Measurements from ENCODE around the genes ICE1, ADCY2 and TAS2R1.

GRCh38 chr5:4901859-4902401, 238.2 kb upstream of the ADAMTS16 start:
- RRBS, result no CpG with 5 or more reads among the region's 7 CpGs

DNA sequence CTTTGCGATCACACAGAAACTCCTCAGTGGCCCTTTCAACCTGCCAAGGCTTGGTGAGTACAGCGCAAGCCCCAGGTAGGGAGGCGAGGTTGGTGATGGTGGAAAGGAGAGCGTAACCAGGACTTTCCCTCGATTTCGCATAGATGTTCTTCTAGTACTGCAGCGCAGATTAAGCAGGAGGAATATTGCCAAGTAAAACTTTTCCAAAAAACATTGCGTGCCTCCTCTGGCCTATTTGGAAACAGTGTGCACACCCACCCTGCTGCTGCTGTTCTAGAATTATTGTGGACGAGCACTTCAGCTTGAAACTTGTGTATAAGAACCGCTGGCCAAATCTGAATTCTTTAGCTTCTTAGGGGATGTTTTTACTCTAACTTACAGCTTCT, 6.3 kb downstream of the ADAMTS16 start:
- RRBS, result no CpG with 5 or more reads among the region's 10 CpGs

DNA sequence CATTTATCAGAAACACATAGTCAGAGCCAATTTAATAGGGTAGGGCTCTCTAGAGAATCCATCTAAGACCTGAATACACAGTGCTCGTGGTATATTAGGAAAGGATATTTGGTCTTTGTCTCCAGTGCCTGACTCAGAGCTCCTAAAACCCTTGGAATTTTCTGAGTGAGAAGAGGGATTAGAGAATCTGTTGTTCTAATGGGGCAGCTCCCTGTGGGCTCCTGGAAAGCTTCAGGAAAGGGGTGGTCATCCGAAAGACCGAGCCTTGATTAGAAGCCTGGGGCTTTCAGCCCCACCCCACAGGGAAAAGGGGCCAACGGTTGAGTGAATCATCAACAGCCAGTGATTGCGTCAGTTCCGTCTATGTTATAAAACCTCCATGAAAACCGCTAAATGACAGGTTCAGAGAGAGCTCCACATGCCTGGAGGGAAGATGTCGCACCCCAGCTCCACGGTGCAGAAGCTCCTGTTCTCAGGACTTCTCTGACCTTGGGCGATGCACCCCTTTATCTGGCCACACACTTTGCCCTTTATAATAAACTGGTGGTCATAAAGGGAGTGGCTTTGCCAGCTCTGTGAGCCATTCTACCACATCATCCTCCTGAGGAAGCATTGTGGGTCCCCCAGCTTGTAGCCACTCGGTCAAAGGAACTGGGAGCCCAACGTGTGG, 71.1 kb upstream of the ICE1 start:
- RRBS, result no CpG with 5 or more reads among the region's 12 CpGs

GRCh38 chr5:5420988-5421578, 1.4 kb upstream of the ICE1 start:
- RRBS, result no CpG with 5 or more reads among the region's 14 CpGs

- RRBS, result 2% methylated on average over 28 of the region's 77 CpGs
Measured at GRCh38 chr5:5422513-5423288, at the start of gene ICE1. TSS of gene ICE1 (plus strand) at chr5:5422677.

DNA sequence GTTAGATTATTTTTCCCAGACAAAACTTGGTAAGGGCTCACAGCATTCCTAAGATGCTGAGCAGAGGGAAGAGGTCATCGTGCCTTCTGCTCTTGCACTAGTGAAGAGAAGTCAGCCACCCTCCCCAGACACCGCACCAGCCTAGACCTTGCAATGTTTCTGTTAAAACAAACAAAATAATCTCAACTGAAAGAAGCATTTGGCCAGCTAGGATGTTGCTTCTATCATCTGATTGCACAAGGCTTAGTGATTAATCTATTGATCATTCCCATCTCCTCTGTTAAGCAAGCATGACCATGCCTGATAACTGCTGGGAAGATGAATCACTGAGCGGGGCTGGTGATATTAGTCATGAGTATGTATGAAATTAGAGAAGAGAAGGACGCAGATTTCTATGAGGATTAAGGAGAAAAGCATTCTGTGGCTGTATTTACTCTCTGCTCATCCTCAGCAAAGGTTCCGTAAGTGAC, 219.4 kb downstream of the MED10 start:
- RRBS, result no CpG with 5 or more reads among the region's 5 CpGs

DNA sequence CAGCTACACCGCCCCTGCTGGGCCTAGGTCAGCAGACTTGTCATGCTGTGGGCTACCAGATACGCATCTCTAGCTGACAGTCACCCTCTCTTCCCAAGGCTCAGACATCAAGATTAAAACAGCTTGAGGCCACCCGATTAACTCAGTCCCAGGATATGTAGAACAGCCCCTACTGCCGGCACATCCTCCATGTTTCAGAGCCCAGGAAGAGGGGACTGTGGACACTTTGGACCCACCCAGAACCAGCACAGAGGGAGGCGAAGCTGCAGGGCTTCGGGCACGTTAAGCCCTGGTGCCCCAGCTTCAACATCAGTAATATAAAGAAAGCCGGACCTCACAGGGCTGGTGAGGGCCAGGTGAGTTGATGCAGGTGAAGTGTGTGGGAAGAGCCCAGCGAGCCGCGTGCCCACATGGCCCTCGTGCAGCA, 8.0 kb downstream of the MED10 start:
- RRBS, result no CpG with 5 or more reads among the region's 12 CpGs

DNA sequence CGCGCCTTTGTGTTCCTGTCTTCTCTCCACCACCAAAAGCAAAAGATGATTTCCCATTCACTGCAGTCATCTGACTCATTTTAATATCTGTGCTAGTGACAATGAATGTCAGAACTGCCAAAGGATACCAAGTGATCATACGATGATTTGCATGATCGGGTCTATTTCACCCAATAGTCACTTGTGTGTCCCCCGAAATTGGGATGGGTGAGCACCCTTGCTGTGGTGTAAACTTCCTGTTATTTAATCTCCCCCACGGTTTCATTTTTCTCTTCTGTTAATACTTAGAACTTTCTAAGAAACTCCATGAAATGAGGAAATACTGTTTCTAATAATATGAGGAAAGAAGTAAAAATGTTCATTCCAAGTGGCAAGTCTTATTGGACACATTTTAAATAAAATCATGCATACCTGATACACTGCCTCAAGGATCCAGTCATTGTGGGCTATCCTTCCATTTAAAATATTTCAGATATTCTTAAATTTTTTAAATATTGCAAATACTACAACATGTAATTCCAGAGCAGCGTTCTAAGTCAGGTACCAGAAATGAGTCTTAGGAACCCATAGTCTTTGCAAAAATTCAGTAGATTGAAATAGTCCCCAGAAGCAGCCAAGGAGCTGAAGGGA, 43.6 kb downstream of the UBE2QL1 start:
- RRBS, result no CpG with 5 or more reads among the region's 7 CpGs

DNA sequence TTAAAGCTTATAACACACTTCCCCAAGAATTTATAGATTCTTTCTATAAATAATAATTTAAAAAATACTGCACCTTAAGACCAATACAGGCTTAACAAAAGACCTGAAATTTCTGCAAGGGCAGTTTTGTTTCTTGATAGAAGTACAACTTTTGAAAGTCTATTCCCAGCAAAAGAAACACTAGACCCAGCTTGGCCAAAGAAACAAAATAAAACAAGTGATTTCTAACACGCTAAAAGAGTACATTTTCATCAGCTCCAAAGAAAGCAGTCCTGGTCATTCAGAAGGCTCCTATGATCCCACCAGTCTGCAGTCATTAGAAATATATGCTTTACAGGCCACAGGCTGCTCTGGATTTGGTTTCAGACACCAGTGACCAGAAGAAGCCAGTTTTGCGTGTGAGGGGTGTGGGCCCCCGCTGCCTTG, 33.3 kb downstream of the NSUN2 start:
- RRBS, result no CpG with 5 or more reads among the region's 3 CpGs

DNA sequence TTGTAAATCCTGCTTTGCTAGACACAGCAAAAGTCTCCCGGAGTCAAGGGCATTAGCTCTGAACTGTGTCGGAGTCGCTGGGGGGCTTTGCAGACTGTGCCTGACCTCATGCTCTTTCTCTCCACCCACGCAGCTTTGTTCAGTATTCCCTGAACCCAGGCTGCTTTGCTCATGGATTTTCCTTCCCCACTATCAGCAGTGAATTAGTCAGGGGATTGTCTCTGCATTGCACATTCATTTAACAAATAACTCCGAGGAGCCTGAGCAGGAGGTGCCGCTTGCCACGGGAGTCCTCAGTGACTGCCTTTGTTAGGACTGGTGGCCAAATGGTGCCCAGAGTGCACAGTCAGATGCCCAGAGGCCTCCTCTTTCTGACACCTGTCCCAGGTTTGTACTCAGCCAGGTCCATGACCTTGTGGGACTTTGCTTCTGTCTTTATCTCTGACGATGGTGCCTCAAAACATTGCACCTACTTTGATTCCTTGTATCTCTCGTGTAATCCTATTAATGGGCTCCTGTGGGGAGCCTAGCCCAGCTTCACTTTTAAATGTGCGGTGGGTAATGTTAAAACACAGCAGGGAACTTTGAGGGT, 4.3 kb downstream of the SRD5A1 start:
- RRBS, result no CpG with 5 or more reads among the region's 10 CpGs

DNA sequence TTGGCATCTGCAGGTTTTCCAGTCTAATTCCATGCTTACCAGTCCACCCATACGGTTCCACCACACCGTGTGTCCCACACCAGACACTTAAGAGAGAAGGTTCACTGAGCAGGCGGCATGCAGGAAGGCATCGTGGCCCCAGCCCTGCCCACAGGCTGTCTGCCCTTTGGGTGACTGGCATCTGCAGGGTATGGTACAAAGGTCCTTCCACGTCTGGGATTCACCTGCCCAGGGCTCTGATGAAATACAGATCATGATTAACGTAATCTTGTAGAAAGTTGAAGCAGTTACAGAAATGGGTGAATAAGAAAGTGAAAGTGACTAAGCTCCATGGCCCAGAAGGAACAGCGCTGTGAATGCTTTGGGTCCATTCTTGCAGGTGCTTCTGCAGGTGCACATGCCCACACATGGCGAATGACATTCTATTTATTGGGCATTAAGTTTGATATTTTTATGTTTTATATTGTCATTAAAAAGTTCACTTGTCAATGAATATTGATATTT, 27.1 kb downstream of the SRD5A1 start:
- RRBS, result no CpG with 5 or more reads among the region's 8 CpGs

GRCh38 chr5:6715660-6716594, 2.7 kb downstream of the TENT4A start:
- RRBS, result no CpG with 5 or more reads among the region's 18 CpGs

DNA sequence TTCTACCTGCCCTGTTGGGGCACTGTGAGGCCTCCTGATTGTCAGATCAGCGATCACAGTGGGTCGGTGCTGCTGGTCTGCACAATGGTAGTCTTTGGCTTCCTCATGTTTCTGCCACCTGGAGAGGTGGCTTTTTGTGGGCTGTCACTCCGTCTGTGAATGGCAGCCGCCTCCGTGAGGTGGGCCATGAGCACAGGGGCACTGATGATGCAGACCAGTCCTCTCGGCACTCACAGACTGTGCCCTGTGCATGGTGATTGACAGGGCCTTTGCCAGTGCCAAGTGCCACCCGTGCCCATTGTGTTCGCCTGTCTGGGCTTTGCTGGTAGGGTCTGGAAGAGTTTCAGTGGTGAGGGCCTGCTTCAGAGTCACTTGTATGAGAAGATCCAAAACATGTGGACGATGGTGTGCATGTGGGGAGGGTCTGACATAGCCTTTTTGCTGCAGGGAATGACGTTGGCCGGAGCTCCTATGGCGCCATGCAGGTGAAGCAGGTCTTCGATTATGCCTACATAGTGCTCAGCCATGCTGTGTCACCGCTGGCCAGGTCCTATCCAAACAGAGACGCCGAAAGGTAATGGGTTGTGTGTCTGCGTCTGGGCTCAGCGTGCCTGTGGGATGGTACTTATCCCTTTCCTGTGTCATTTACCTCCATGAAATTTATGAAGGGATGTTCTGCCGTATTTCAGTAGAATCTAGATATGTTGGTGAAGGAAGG, 34.9 kb downstream of the TENT4A start:
- RRBS, result no CpG with 5 or more reads among the region's 19 CpGs

- RRBS, result 84% methylated on average over 5 of the region's 52 CpGs
Measured at GRCh38 chr5:7289629-7290185, 106.2 kb upstream of the ADCY2 start.

- RRBS, result 3% methylated on average over 48 of the region's 132 CpGs
Measured at GRCh38 chr5:7395409-7396529, at the start of gene ADCY2. TSS of gene ADCY2 (plus strand) at chr5:7396138.

DNA sequence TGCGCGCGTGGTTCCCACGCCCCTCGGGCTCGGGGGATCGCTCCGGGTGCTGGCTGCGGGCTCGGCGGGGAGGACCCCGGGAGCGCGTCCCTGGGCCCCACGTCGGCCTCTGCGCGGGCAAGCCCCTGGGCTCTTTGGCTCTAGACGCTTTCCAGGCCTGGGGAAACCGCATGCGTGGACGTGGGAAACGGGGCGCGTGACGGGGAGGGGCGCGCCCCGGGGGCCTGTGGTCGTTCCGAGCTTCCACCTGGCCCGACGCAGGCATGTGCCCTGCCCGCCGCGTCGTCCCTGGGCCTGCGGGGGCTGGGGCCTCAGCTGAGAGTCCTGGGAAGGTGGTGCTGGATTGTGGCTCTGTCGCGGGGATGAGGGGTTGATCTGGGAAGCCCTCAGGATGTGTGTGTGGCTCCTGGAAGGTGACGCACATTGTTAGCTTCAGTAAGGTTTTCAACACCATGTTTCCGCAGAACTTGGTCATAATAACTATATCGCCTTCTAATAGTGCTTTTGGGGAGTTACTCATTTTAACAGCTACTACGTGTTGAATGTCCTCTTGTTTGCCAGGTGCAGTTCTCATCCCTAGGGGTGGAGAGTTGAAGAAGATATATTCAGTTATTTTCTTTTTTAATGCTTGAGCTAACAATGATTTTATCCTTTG, 589.0 kb downstream of the MTRR start:
- RRBS, result 25% methylated on average over 5 of the region's 44 CpGs

GRCh38 chr5:9265275-9266351, 280.3 kb downstream of the SEMA5A start:
- RRBS, result no CpG with 5 or more reads among the region's 17 CpGs

GRCh38 chr5:9515106-9515318, 30.9 kb downstream of the SEMA5A start:
- RRBS, result no CpG with 5 or more reads among the region's 1 CpG

- RRBS, result no CpG with 5 or more reads among the region's 1 CpG
Measured at GRCh38 chr5:9630258-9630773, at the start of gene TAS2R1. TSS of gene TAS2R1 (minus strand) at chr5:9630351.

GRCh38 chr5:10139170-10139534, 110.5 kb downstream of the ATPSCKMT start:
- RRBS, result no CpG with 5 or more reads among the region's 8 CpGs